A673 (cell line): ENCODE results near the genes DUSP21 and CHST7.

DNA sequence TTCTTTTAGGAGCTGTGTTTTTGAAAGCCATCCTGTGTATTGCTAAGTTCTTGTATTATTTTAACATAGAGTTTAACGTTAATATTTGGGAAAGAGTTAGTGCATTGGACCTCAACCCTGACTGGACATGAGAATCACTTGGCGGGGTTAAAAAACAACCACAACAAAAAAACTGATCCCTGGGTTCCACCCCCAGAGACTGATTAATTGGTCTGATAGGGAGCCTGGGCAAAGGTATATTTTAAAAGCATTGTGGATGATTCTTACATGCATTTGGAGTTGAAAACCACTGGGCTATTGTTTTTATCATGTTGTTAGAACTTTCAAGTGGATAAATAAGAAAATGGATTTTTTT, 3.5 kb downstream of the USP9X start:
- PRO-cap: no peak

DNA sequence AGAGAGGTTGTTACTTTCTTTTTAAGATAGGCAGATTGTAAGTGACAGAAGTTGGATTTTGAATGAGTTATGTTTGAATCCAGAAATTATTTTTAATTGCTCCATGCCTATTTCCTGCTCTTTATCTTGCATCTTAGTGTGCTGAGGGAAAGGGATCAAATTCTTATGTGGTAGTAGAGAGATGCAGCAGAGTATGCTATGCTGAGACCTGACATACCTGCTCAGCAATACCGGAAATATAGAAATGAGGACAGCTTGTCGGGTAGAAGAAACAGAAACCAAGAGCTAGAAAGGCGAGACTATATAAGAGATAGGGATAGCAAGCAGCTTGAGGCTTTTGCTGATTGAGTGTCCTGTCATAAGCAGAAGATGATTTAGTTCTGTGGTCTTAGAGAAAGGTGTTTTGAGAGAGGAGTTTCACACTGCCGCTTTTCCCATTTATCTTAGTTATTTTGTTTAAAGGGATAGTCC, 31.6 kb downstream of the USP9X start:
- PRO-cap: no peak

- PRO-cap: no peak
Observed at GRCh38 chrX:41210037-41210916, 123.7 kb upstream of the DDX3X start.

GRCh38 chrX:41686749-41687200, 2.0 kb upstream of the GPR34 start:
- PRO-cap: no peak

GRCh38 chrX:42739700-42740059, 38.3 kb downstream of the PPP1R2C start:
- PRO-cap: no peak

- PRO-cap: no peak
Observed at GRCh38 chrX:43693880-43694563, 37.9 kb downstream of the MAOA start.

- PRO-cap: no peak
Observed at GRCh38 chrX:43881273-43882128, 749 bp downstream of the MAOB start.

DNA sequence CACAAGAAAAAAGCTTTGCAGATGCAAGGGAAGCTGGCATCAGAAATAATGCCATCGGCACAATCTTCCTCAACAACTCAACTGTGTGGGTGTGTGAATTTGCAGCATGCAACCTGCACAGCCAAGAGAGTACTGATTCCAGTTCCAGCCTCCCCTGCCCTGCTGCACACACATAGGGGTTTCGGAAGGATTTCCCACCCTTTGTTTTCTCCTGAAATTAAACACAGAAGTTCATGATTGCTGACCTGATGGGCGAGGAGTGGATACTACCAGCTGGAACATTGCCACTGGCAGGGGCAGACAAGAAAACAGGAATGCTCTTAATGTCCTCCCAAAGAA, 4.9 kb downstream of the NDP start:
- PRO-cap: no peak

DNA sequence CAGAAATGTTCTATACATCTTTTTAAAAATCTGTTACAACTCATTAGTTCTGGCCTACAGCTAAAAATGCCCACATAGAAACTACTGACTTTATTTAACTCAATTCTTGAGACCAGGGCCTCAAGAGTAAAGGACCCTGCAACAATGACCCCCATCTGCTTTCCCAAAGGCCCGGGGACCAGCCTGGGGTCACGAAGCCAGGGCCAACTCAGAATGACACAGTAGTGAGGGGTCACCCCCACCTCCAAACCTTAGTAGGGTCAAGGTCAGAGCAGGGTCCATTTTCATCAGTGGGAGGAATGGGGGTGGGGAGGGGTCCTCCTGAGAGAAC, 544 bp downstream of the FUNDC1 start:
- PRO-cap: no peak

- PRO-cap: no peak
Observed at GRCh38 chrX:44843794-44844133, at the start of gene DUSP21. TSS of gene DUSP21 (plus strand) at chrX:44844021.

DNA sequence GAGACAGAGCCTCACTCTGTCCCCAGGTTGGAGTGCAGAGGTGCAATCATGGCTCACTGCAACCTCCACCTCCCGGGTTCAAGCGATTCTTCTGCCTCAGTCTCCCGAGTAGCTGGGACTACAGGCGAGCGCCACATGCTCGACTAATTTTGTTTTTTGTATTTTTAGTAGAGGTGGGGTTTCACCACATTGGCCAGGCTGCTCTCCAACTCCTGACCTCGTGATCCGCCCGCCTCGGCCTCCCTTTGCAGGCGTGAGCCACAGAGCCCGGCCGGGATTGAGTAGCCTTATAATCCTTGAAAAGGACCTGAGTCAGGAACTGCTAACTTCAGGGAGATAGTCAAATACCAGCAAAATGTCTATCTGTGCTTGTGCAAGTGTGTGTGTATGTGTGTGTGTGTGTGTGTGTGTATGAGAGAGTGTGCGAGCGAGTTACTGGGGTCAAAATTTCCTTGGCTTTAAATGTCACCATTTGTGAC, 1.9 kb upstream of the KDM6A start:
- PRO-cap: no peak

- PRO-cap: no peak
Observed at GRCh38 chrX:45017636-45018230, 144.7 kb downstream of the KDM6A start.

DNA sequence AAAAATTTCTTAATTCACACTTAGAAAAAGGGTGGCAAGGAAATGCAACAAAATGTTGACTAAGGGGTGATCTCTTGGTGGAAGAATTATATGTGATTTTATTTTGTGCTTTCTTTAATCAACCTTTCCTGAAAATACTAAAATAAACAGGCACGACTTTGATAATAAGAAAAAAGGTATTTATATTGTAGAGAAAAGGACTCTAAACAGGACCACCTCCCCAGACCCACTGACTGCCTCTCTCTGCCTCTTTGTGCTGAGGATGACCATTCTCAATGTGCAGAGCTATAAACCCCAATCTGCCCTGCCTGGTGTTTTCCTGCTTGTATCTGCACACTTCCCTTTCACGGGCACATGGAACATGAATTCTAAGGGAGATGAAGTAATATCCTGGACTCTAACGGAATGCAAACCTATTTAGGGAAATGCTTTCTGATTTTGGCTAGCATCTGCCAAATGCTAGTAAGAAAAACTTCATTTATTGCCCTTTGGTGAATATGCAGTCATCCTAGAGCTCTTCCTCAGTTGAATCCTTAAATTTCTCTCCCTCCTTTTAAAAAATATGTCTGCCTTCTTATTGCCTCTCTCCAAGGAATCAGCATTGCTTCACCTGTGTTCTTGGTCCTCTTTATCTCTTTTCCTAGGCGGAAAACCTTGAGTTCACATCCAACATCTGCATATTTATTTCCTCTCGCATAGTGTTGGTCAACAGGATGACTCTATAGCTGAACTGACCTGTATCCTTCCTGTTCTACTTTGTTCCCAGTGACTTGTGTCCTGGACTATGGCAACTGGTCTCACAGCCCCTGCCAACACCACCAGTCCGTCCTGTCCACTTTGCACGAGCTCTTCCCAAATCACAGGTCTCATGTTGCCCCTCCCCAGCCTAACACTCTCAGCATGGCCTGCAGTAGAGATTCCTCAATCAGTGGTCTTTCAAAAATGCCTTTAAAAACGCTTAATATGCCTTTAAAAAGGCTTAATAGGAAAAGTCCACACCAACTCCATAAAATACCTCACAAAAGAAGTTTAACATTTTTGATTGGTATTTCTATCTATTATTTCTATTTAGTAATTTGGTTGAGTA, 2.2 kb downstream of the DIPK2B start:
- PRO-cap: no peak

DNA sequence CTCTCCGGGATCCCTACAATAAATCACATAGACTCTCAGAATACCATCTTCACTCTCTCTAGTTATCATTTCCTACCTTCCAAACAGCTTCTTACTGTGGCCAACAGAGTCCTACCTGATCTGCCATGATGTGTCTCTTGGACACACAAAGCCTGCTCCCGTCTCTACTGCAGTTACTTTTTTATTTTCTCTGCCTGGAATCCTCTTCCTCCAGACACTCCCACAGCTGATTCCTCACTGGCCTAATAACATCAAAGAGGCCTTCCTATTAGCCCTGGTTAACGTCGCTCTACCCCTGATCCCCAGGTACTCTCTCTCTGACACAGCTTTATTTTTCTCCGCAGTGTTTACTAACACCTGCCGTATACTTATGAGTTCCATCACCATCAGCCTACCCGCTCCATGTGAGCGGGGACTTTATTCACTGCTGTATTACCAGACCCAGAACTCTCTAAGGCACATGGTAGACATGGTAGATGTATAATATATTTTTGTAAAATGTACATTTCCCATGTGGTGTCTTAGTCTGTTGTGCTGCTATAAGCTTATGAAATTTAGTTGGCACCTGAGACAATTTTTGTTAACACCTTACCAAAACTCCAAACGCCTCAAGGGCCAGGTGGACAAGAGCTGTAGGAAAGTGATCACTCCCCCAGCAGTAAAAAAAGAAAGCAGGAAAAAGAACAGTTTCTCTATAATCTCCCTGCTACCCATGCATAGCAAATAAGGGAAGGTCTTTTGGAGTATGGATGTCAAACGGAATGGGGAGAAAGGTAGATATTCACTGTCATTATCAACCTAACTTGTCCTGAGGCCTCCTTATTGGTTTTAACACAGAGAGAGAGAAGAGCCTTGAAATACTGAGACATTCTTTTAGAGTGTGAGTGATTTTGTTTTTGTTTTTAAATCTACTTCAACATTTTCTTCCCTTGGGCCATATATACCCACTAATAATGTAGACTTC, 559.9 kb upstream of the DIPK2B start:
- PRO-cap: no peak

GRCh38 chrX:46179991-46180542, 267.0 kb upstream of the KRBOX4 start:
- PRO-cap: bidirectional peak, plus-strand start at chrX:46180438, minus-strand start at chrX:46180329

DNA sequence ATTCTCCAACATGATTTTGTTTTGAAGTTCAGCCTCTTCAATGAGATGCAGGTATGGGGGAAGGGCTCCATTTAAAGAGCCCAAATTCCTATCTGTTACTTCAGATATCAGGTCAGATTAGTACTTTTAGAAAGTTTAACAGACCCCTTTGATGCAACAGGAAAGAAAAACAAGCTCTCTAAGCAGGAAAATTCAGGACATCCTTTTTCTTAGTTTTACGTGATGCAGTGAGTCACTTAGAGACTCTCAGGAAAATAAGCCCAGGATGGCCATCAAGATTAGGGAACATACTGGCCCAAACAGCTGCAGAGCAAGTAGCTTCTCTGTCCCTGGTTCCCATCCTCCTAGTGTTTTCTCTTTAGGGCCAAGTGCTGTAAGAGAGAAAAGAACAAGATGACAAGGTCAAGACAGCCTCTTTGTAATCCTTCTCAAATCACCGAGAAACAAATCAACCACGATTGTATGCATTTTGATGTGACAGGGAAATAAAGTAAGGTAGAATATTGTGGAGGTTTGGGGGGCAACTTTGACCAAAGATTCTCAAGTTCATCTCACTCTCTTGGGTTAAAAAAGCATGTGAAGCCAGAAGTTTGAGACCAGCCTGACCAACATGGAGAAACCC, 120.9 kb upstream of the KRBOX4 start:
- PRO-cap: no peak

GRCh38 chrX:46446539-46447007, 524 bp upstream of the KRBOX4 start:
- PRO-cap: no peak

- PRO-cap: bidirectional peak, plus-strand start at chrX:46573780, minus-strand start at chrX:46573655
Observed at GRCh38 chrX:46573154-46573908, at the start of gene CHST7. TSS of gene CHST7 (plus strand) at chrX:46573765.

- PRO-cap: no peak
Observed at GRCh38 chrX:46597658-46598187, 24.2 kb downstream of the CHST7 start.

DNA sequence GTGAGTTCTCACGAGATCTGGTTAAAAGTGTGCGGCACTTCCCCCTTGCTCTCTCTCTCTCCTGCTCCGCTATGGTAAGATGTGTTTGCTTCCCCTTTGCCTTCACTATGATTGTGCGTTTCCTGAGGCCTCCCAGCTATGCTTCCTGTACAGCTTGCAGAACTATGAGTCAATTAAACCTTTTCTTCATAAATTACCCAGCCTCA, 53.1 kb downstream of the CHST7 start:
- PRO-cap: no peak